ENCODE measurements around a stretch of chr12.

DNA sequence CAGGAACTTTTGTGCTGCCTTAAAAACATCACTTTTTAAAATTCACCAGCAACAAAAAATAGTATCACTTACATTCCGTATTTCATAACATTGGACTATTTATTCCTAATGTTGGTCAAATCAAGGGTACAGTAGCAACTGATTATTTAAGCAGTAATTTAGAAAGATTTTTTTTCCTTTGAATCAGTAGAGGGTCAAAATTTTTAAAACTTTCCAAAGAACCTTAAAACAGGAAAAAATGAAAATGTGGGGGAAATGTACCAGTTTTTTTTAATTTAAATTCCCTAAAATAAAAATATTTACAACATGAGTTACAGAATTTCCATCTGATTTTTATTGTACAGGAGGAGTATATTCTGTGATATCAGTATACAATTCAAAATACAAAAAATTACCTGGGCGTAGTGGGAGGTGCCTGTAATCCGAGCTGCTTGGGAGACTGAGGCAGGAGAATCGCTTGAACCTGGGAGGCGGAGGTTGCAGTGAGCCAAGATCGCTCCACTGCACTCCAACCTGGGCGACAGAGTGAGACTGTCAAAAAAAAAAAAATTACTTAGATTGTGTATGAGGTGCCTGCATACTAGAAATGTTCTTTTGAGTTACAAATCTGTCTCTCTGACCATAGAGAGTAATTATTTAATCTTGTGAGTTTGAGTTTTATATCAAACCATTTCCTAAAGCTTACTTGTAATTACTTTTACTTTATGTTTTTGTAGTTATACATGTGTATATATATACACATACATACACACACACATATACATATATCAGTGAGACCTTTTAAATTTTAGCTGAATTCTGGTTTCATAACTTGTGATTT is 4.6 kb downstream of the RAP1B start:
- PRO-cap: no peak

DNA sequence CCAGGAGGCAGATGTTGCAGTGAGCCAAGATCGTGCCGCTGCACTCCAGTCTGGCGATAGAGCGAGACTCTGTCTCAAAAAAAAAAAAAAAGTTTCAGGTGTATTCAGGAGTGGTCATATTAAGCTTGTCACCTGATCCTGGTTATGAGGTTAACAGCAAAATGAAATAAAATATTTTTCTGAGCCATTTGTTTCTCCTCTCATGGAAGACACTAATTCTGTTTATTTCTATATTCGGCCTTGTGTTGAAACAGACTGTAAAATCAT is 15.1 kb downstream of the RAP1B start:
- PRO-cap: no peak

DNA sequence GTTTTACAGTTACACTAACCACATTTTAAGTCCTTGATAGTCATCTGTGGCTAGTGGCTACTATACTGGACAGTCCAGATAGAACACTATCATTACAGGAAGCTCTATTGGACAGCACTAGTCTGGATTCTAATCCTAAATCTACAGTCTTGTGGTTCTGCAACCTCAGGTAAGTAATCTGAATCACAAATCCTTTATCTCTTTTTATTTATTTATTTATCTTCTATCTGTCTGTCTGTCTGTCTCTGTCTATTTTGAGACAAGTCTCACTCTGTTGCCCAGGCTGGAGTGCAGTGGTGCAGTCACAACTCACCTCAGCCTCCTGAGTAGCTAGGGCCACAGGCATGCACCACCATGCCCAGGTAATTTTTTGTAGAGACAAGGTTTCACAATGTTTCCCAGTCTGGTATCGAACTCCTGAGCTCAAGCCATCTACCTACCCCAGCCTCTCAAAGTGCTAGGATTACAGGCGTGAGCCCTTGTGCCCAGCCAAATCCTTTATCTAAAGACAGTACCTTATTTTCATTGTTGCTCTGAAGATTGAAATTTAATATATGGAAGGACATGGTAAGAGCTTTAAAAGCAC is 18.2 kb downstream of the RAP1B start:
- PRO-cap: no peak

- PRO-cap: no peak
These were observed 720 bp upstream of the SLC35E3 start for GRCh38 chr12:68745204-68745707.

DNA sequence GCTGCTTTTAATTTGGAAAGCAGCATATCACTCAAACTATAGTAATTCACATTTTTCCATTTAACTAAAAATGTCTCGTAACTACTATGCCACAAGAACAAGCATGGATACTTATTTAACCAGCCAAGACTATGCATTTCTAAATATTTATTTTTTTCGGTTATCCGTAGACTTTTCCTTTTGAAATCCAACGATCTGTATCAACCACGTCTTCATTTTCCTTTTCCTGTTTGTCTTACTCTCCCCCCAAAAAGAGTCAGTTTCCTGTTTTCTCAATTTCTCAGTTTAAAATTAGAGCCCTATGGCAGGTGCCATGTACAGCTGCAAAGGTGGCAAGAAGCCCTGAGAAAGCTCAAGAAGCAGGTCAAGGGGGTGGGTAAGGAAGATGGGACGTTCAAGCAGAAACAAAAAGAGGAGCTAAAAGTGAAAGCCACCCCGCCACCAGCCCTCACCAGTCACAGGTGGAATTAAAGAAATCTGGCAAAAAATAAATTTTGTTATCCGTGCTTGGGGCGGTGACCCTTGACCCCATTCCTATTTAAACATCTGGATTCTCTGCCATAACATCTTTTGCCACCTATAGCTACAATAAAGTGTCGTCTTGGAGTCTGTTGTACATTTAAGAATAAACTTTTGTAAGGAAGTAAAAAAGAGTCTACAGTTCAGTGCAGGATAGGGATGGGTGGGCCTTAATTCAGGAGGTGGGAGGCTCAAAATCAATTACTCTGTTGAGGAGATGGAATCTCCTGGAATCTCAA is 26.8 kb downstream of the SLC35E3 start:
- PRO-cap: no peak

DNA sequence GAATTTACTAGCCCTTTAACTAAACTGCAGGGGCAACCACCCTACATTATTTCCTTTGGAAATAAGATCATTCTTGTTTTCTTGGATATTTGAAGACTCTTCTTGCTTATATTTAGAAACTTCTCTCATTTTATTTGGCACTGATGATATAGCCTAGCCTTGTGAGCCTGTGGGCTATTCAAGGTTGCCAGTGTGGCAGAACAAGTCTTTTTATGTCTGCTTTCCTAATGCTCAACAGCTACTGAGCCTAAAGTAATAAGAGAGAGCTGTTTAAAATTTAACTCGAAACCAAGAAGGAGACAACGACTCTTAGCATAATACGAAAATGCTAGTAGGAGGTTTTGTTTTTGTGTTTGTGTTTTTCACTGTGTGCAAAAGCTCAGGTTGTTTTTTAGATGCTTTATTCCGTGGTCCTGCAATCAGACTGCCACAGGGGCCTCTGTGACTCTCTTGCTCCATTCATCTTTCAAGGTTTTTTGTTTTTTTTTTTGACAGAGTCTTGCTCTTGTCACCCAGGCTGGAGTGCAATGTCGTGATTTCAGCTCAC is 104.1 kb upstream of the CPM start:
- PRO-cap: no peak

DNA sequence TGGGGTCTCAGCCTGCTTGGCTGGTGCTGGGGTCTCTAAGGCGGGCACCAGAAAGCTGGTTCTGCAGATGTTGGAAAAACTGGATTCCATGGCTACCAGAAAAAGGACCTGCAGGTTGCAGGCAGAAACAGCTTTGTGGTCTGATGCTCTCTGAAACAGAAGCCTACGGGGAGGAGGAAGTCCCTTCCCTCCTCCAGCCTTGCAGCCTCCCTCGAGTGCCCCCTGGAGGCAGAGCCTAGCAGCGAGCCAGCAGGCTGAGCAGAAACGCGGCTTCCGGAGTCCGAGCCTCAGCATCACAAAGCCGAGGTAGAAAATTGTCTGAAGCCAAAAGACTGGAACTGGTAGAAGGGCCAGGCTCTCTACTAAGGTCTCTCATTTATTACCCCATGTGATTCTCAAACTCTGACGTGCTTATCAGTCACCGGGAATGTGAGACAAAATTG is 82.3 kb upstream of the CPSF6 start:
- PRO-cap: no peak

DNA sequence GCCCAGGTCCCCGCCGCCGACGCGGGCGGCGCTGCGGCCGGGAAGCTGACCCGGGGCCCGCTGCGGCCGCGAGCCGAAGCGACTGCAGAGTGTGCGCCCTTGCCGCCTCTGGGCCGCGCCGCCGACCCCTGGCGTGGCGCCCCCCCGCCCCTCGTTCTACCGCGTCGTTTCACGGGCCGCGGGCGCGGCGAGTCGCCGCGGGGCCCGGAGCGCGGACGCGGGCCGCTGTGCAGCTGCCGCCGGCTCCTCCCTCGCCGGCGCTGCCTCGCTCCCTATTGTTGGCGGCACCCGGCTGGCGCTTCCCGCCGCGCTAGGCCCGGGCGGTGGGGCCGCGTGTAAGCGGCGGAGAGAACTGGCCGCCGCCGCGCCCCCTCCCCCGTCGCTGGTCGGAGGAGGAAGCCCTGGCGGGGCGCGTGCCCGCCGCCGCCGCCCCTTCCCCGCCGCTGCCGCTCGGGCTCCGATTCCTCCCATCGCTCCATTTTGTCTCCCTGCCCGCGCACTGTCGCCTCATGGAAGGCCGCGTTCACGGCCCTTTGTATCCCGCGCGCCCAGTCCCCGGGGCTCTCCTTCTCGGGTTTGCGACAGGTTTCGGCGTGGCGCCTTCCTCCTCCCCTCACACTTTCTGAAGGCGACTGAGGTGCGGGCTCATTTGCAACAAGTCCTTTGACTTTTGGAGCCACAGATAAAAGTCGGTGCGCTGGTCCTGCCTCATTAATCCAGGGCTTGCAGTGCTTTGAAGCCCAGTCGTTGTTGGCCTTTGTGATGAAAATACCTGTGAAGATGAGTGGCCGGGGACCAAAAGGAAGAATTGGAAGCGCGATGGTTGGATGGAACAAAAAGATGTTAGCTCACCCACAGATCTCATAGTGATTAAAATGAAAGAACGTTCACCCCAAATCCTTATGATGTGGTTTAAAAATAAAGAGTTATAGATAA is 616 bp downstream of the CPSF6 start:
- PRO-cap: bidirectional peak, plus-strand start at position 424 of the sequence, minus-strand start at position 355 of the sequence; bidirectional peak, plus-strand start at position 567 of the sequence, minus-strand start at position 536 of the sequence

- PRO-cap: no peak
These were observed 36.4 kb downstream of the CPSF6 start for GRCh38 chr12:69275762-69276202.

DNA sequence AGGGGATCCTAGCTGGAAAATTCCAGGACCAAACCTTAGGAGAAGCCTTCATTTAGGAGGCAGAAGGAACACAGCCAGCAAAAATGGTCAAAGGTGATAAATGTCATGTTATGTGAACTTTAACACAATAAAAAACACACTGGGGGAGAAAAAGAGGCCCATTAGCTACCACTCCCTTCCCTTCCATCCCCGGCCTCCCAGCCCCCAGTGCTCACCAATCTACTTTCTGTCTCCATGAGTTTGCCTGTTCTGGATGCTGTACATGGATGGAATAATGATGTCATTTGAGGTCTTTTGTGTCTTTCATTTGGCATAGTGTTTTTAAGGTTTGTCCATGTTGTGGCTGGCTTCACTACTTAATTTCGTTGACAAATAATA is 49.6 kb upstream of the FRS2 start:
- PRO-cap: no peak

DNA sequence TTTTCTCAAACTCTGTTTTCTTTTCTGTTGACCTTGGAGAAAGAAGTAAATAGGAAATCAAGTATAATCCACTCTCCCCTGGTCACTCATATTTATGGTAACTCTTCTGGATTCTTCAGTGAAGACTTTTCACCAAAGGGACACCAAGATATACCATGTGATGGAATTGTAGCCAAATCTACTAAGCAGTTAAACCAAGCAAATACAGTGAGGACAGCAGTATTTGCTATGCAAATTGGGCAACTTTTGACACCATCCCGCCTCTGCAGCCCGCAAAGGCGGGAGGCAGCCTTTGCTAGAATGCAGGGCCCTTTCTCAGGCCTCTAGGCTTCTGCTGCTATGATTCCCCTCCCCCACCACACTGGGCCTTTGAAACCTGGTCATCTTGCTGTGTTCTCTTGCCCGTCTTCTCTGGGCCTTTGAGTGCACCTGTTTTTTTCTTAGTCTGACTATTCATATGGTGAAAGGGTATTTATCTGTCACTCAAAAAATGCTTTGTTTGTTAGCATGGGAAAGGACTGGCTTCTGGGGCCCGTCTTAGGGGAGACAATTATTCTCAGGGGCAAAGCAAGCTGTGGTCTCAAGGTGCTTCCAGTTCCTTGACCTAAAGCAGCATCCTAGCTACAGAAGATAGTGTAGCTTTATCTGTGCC is 108.0 kb downstream of the MYRFL start:
- PRO-cap: no peak

DNA sequence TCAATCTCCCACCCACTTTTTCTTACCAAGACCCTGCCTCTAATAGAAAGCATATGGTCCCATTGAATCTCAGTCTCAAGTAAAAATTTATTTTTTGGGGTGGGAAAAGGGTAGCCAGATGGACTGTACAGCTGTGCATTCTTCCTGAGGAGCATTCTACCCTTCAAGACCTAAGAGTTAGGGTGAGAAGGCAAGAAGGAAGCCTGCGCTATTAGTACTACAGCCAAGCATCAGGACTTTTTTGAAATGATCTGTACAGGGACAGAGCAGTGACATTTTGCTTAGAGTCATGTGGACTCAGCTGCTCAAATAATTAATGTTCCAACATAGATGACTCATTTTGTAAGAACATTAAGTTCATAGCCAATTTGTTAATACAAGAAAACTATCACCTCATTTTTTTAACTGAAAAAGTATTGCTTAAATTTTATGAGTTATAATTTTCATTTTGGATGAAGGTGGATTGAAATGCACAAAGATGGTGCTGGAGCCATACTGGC is 92.5 kb downstream of the KCNMB4 start:
- PRO-cap: no peak

DNA sequence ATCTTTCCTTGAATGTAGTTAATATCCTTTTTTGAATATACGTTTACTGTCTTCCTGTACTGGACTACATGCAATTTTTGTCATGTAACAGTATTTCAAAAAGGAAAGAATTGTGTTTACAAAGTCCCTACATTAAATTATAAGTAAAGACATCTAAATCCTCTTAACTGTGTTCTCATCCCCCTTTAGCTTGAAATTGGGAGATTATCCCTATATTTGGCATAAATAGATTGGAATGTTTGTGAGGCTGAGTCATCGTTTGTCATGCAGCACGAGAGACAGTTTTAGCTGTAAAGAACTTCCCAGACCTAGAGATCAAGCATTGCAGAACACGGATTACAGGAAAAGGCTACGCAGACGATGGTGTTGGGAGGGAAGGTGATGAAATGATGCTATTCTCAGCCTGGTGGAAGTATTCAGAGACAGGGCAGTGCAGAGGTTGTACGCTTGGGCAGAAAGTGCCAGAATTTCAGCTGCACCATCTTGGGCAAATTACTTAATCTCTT is 93.8 kb downstream of the PTPRB start:
- PRO-cap: no peak

DNA sequence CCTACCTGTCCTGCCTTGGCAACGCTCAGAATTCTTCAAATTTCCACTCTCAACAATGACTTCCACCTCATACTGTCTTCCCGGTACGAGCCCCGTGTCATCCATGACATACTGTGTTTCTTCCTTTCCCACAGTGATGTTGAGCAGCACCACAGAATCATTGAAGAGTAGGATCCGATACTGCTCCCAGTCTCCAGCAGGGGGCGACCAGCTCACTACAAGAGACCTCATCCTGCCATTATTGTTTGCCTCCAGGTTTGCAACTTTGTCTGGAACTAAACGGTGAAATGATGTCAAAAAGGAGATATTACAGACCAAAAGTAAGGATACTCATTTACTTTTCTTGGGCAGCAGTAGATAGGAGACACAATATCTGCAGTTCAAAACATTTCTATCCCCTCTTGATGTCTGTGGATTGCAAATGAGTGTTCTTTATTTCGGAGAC is 47.2 kb downstream of the PTPRB start:
- PRO-cap: no peak

DNA sequence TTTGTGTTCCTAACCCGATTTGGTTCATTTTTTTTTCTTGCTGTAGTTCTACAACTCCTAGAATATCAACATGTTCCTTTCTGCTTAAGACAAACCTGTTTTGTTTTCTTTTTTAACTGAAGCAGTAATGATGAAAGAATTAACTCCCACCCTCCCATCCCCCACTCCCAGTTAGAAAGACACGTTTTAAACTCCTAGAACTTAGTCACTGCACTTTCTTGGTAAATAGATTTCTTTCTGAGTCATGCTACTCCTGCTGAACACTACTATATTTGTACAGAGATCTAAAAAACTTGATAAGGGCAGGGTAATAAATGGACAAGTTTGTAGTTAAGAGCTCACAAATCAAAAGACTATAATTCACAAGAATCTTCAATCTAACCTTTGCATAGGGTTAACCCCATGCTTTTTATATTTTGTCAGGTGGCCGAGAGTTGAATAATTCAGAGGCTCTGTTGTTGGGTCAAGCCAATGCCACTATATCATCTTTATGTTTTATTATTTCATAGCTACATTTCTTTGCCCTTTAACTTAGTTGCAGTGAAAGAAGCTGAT is 119.0 kb upstream of the PTPRB start:
- PRO-cap: no peak

- PRO-cap: no peak
These were observed 62.8 kb upstream of the LGR5 start for GRCh38 chr12:71376617-71377393.

GRCh38 chr12:71685222-71685815 is 563 bp upstream of the TMEM19 start:
- PRO-cap: no peak

- PRO-cap: no peak
These were observed 8.5 kb downstream of the TMEM19 start for GRCh38 chr12:71694214-71695006.

- PRO-cap: no peak
These were observed 13.4 kb downstream of the TMEM19 start for GRCh38 chr12:71699260-71699628.

GRCh38 chr12:71778312-71779123 is 23.9 kb downstream of the RAB21 start:
- PRO-cap: no peak

Measured in LUHMES (cell line).